Glomerular endothelial cell (primary cell): ENCODE measurements around a stretch of chr3.

GRCh38 chr3:138442304-138442769 is 7.9 kb downstream of the ESYT3 start:
- RAMPAGE, long total RNA = no peak

DNA sequence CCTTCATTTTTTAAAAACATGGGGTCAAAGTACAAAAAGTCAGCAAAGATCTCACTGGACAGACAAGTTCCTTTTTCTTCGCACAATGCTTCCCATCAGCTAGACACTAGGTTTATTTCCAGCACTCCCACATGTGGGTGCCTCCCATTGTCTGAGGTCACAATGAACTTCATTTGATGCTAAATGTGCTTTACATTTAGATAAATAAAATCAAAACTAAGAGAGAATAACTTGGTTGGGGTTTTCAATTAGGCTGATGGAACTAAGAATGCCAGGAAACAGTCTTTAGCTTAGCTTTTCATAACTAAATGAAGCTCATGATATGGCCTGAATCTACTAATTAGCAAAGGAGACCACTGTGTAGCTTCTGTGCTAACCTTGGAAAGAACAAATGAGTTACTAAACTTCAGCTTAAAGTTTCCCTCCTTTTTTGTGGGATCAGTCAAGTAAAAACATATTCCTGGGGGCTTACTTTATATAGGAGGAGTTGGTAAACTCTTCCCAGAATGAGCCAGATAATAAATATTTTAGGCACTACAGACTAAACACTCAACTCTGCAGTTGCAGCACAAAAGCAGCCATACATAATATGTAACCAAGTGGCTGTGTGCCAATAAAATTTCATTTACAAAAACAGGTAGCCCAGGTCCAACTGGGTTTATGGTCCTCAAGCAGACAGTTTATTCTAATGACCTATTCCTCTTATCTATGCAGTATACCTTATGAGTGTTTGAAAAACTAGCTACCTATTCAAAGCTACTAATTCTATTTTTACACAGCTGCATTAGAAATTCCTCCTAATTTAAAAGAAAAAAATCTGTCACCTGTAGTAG is 61.6 kb downstream of the FAIM start:
- RAMPAGE, long total RNA = no peak

DNA sequence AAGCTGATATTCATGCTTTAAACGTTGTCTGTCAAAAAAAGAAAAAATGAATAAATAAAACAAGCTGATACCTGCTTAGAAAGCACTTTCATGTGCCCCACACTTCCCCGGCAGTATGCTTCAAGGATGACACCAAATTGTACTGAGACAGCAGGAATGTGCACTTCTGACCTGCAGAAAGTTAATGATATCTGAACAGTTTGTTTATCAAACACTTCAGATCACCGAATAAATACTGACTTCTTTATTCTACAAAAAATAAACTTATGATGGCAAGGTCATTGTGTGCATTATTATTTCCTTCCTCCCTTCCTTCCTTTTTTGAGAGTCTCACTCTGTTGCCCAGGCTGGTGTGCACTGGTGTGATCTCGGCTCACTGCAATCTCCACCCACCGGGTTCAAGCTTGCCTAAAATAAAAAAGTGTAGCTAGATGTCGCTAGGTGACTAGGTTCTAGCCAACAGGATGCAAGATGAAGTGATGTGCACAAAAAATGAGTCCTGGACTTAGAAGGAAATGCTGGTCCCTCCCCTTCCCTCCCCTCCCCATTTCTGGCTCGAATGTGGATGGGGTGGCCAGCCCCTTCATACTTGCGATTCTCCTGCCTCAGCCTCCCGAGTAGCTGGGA is 80.3 kb downstream of the FAIM start:
- RAMPAGE, long total RNA = no peak

- RAMPAGE, long total RNA = no peak
Observed at GRCh38 chr3:138725630-138726370, 108.9 kb downstream of the PIK3CB start.

DNA sequence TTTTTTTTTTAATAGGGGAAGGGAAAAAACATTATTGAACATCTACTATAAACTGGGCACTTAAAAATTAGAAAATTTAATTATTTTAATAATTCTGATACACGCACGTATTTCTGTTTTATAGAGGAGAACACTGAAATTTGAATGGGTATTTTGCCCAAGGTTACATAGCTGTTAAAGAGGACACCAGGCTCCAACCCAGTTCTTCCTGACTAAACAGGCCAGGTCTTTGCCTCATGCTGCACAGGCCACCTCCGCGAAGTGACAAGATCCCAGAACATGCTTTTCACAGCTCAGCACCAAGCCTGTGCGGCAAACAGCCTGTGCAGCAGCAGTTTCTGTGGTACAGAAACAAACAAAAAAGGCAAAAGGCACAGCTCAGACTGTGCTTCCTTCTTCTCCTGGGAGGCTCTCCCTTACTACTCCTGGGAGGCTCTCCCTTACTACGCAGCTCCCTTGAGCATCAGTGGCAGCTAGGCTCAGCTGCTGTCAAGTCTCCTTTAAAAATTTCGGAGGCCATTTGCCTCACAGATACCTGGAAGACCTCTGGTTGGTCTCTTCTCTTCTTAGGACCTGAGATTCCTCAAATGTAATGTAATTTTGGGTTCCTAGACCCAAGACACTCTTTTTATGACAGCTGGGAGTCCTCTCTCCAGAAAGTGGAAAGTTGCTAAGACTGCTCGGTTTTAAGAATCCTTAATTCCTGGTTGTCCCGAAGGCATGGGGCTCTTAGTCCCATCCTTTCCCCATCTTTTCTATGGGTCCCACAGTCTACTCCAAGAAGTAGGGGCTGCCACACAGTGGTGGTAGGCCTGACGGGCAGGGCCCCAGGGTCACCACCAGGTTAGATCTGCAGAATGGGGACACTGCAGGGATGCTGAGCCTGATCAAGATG is 6.3 kb downstream of the FOXL2 start:
- RAMPAGE, long total RNA = no peak

GRCh38 chr3:139519830-139520465 is 19.6 kb downstream of the RBP1 start:
- RAMPAGE, long total RNA = no peak

DNA sequence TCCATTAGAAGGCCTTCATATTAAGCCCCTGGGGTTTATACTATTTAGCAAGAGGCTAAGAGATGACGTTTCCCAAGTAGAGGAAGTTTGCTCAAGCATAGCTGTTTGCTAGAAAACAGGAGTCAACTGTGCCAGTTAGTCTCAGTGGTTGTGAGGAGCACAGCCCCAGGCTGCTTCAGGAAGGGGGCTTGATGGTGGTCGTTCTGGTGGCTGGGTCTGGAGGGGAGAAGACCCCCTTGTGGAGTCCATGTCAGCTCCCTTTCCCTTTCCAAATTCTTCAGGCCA is 64.8 kb downstream of the SPSB4 start:
- RAMPAGE, long total RNA = no peak

- RAMPAGE, long total RNA = no peak
Observed at GRCh38 chr3:141425898-141426286, 57.6 kb downstream of the ZBTB38 start.

- RAMPAGE, long total RNA = no peak
Observed at GRCh38 chr3:141498602-141499732, 12.1 kb downstream of the RASA2 start.

DNA sequence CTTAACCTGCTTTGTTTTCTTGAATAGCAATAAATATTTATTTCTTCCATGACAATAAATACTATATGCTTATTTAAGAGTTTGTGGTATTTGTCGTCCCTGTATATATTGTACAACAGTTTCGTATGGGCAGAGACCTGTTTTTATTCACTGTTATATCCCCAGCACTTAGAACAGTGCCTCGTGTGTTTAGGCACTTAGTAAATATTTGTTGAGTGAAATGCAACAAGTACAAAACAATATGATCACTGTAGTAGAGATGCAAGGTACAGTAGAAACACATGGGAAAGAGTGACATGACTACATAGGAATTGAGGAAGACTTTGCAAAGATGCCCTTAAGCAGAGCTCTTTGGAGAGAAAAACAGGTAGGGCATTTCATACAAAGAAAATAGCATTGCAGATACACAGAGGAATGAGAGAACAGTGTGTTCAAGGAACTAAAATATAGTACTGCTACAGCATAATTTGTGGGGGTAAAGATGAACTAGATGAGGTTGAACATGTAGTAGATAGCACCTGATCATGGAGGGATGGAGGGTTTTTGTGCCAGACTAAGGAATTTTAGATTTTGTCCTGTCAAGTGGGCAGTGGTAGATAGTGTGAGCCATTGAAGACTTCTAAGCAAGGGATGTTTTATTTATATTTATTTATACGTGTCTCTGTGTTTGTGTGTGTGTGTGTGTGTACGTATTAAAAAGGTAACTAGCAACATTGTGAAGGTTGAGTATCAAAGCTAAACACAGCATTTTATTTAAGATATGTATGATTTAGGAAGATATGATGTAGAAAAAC is 18.5 kb downstream of the RASA2 start:
- RAMPAGE, long total RNA = no peak

DNA sequence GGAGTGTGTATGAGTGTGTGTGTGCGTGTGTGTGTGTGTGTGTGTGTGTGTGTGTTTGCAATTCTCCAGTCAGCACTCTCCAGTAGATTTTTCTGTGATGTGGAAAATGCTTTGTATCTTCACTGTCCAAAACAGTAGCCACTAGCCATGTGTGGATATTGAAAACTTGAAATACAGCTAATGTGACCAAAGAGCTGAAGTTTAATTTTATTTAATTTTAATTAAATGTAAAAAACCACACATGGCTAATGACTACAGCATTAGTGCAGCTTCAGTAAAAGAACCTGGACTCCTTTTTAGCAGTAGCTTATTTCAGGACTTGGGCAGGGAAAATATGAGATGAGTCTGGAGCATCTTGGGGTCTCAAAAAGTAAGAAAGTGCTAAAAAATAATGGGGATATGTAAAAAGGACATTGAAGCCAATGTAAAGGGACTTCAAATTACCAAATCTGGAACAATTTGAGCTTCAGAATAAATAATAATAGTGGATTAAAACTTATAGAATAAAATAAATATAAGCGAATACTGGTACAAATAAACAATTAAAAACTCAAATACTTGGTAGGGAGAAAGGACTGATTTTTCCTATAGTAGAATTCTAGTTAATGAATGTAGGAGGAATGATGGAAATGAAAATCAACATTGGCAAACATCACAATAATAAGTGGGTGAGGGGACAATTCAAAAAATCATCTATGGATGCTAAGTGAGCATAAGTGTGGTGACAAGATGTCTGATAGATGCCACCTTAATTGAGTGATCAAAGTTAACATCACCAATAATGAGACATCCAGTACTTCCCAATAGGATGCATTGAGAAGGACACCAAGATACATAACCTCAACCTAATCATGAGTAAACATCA is 62.9 kb downstream of the RASA2 start:
- RAMPAGE, long total RNA = no peak

- RAMPAGE, long total RNA = no peak
Observed at GRCh38 chr3:141796212-141796478, 32.9 kb downstream of the GRK7 start.

DNA sequence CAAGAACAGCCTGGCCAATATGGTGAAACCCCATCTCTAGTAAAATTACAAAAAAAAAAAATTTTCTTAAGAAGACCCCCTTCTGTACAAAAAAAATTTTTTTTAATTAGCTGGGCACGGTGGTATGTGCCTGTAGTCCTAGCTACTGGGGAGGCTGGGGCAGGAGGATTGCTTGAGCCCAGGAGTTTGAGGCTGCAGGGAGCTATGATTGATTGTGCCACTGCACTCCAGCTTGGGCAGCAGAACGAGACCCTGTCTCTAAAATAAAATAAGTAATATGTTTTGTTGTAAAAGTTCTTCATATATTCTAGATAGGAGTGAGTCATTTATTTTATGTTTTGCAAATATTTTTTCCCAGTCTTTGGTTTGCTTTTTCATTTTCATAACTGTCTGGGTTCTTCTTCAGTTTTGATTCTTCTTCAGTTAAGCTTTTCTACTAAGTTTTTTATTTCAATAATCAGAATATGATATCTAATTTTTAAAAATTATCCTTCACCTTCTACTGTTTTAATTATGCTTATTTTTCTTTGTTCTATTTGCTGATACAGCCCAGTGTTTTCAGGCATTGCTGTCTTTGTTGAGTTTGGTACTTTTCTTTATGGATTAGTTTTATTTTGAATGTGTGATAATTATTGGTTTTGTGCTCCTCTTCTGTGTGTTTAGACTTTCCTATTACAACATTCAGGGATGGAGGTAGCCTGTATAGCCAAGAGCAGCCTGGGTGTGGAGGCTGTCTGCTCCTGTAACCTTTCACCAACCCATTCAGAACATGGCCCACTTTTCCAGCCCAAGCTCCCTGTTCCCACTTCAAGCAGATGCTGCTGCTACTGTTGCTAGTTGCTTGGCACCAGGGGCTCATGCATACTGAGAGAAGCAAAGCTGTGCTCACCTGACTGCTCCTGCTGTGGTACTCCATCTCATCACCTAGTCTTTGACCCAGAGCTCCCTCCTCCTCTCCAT is 20.1 kb downstream of the ATP1B3 start:
- RAMPAGE, long total RNA = no peak

DNA sequence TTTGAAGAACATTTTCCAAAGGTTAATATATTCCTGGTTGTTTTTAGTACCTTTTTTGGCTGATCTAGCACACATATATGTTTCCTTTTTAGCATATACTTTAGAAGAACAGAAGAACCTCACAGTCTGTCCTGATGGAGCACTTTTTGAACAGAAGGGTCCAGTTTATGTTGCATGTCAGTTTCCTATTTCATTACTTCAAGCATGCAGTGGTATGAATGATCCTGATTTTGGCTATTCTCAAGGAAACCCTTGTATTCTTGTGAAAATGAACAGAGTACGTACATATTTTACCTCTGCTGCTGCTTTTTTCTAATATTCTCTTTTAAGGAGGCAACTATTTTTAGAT is 37.1 kb downstream of the ATP1B3 start:
- RAMPAGE, long total RNA = no peak

DNA sequence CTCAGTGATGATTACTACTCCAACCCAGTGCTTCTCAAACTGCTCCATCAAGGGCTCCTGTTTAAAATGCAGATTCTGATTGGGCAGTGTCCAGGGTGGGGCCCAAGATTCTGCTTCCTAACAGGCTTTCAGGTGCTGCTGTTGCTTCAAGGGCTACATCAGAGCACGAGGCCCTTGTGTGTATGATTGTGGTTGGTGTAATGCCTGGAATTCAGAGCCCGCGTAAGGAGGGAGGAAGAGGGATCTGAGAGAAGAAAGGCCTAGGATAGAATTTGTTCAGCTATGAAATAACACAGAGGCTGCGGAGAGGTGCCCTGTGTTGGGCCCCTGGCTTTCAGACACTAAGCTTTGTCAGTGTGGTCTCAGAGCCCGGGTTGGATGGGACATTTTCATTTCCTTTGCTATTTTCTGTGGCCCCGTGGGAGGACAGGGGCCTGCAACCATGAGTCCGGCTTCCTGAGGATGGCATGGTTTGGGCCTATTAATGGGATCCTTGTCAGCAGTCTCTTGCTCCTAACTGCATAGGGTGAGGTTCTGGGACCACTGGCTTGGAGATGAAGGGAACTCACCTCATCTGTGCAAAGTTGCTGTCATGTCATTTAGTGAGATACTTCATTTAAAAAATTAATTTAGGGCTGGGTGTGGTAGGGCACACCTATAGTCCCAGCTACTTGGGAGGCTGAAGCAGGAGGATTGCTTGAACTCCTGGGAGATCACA is 53.1 kb downstream of the ATP1B3 start:
- RAMPAGE, long total RNA = no peak

GRCh38 chr3:142028203-142029199 is 120.8 kb downstream of the TFDP2 start:
- RAMPAGE, long total RNA = start-site peak on the minus strand at chr3:142028623-142028630, 120 and 109 reads in 2 replicates

DNA sequence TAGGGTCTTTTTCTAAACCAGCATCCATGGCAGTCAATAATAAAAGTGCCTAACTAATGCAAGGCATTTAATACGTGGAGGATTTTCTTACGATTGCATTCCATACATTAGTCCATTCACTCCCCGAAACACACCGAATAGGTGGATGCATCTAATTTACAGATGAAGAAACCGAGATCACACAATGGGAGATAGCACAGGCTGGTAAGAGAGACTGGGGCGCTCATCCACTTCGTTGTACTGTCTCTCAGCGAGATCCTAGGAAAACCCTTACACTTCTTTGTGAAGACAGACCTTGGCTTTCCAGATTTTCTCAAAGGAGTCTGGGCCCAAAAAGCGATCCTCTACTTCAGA is 993 bp downstream of the TFDP2 start:
- RAMPAGE, long total RNA = no peak

- RAMPAGE, long total RNA = no peak
Observed at GRCh38 chr3:142420867-142421323, 26.9 kb downstream of the XRN1 start.

DNA sequence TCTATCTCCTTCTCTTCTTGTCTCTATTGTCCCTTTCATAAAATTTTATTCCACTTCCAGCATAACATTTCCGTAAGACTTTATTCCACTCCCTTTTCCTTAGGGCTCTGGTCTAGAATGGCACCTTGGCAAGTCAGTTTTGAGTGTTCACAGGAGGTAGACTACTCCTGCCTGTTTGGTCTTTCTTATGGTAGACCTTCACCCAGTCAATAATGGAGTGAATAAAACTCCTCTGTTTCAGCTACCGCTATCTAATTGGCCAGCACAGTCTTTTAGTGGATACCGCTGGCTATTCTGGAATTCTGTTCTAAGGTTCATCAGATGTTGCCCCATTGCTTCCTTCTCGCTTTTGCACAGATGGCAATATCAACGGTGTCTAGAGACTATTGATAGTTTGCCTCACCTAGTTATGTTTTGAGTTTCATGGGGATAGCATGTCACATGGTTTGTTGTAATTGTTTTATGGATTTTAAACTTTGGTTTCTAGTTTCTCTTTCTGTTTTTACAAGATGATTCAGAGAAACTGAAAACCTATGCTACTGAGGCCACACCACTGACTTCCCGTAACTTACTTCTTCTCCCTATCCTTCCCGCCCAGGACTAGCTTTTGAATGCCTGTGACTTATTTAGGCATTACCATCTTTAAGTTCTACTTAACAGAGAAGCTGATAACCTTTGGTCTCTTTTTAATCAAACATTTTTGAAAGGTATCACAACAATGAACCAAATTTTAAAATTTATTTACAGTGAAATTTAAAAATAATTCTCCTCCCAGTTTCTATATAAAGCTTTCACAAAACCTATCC is 2.0 kb downstream of the XRN1 start:
- RAMPAGE, long total RNA = no peak

DNA sequence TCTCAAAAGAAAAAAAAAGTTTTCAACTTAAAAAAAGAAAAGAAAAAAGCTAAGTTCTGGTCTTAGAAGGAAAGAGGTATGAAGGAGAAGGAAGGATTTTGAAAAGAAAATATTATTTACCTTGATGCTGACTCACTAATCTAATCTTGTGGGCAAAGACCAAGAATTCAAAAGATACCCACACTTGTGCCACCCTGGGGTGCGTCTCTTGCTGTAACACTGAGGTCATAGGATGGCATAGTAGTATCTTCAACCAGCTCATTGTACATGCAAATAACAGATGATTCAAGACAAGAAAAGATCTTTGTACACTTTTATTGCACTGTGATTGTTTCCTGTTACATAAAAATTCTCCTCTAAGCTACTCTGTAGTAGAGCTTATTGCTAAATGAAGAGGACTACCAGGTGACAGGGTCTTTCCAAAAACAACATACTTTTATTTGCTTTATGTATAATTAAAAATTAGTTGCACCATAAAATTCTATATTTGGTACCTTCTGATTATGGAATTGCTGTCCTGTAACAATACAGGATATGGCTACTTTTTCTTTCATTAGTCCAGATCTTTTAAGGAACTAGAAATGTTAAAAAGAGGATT is 17.4 kb downstream of the PLS1 start:
- RAMPAGE, long total RNA = no peak